Glomerular endothelial cell (primary cell): Measurements from ENCODE around the genes SMIM44 and ZFR2.

- RAMPAGE, long total RNA, result no peak
Observed at GRCh38 chr19:3482812-3483816, at the start of gene SMIM44. TSS of gene SMIM44 (minus strand) at chr19:3483441.

DNA sequence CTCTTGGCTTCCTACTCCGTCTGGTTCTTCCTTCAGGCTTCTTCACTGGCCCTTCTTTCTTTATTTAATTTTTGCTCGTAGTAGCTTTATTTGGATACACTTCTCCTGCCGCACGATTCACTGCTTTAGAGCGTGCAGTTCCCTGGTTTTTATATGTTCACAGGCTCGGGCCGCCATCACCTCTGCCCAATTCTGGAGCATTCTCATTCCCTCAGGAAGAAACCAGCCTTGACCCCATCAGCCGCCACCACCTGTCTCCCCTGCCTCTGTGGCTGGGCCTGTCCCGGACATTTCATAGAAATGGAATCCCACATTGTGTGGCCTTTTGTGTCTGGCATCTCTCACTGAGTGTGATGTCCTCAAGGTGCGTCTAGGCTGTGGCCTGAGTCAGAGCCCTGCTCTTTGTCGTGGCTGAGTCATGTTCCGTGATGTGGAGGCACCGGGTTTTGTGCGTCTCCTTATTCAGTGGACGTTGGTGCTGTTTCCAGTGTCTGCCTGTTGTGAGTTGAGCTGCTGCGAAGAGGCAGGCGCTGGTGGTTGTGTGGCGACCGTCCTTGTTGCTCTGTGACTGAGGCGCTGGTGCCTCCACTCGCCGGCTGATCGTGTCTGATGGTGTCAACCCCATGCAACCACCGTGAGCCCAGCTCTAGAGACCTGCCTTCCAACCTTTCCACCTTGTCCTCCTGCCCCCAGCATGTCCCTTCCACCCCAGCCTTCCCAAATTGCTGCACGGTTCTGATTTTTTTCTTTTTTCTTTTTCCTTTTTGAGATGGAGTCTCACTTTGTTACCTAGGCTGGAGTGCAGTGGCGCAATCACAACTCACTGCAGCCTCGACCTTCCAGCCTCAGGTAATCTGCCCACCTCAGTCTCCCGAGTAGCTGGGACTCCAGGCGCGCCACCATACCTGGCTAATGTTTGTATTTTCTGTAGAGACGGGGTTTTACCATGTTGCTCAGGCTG is 3.6 kb downstream of the FZR1 start:
- RAMPAGE, long total RNA, result no peak

GRCh38 chr19:3512247-3512891 is 6.3 kb downstream of the FZR1 start:
- RAMPAGE, long total RNA, result no peak

DNA sequence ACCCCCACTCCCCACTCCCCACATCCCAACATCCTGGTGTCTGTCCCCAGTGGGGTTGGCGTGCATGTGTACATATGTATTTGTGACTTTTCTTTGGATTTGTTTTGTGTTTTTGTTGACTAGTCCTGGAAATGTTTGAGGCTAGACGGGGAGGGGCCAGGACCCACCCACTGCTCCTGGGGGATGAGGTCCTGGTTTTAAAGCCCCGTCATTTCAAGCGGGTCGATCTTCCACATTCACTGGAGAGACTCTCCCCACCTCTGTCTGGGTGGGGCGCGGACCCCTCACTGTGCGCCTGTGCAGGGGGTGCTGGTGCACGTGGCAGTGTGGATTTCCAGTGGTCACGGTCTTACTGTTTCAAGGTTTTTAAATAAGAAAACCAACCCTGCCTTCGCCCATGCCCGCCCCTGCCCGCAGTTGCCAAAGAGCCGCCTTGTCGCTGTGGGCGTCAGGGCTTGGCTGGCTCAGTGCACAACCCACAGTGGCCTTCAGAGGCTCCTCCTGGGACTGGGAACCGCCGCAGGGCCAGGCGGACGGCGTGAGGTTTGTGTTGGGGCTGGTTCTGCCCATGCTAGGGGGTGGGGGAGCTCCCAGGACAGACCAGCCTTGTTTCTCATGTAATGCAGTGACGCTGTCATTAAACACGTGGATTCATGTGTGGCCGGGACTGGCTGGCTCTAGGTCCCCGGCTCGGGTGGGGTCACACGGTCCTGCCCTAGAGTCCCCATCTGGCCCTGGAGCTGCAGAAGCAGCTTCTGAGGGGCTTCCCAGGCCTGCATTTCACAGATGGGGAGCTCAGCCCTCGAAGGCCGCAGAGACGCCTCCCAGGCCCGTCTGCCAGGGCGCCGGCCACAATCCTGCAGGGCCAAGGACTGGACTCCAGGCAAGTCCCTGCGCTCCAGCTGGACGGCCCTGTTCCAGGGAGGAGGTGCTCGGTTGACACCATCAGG is 2.6 kb upstream of the TEKTIP1 start:
- RAMPAGE, long total RNA, result no peak

DNA sequence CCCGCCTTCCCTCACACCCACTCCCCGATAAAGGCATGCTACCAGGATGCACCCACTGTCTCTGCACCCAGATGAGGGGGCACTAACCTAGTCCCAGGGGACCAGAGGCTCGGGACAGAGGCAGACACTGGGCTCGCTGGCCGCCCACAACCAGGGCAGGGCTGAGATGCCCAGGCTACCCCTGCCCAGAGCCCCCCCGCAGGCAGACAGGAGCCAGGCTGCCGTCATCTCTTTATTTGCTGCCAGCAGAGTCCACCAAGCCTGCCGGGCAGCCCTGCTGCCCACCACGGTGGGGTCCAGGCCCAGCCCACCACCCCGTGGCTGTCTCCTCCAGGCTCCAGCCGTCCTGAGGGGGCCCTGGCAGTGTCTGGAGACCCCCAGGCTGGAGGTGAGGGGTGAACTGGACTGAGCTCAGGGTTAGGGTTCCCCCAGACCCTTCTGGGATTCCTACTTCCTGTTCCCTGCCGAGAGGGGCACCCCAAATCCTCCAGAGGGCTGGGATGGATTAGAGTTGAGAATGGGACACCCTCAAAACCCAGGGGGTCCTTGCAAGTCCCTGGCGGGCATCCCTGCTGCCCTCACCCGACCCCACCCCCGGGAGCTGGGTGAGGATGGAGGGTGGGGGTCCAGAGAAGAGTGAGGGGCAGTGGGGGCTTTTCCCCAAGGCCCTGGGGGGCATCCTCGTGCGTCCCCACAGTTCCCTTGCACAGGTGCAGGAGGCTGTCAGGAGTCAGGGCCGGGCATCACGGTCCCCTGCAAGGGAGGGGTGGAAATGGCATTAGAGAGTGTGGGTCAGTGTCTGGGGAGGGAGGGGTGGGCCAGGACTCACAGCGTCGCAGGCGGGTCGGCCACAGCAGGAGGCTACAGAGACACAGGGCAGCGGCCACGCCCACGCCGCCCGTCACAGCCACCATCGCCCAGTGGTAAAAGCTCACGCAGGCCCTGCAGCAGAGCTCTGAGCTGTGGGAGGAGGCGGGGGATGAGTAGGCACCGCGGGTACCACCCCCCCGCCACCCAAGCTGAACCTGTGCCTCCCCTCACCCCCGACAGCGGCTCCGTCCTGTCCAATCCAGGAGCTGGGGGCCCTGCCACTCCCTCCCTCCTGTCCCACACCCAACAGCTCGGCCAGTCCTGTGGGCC is 5.4 kb downstream of the TEKTIP1 start:
- RAMPAGE, long total RNA, result no peak

GRCh38 chr19:3548507-3549201 is 8.7 kb downstream of the MFSD12 start:
- RAMPAGE, long total RNA, result no peak

GRCh38 chr19:3552746-3553494 is 4.5 kb downstream of the MFSD12 start:
- RAMPAGE, long total RNA, result no peak

DNA sequence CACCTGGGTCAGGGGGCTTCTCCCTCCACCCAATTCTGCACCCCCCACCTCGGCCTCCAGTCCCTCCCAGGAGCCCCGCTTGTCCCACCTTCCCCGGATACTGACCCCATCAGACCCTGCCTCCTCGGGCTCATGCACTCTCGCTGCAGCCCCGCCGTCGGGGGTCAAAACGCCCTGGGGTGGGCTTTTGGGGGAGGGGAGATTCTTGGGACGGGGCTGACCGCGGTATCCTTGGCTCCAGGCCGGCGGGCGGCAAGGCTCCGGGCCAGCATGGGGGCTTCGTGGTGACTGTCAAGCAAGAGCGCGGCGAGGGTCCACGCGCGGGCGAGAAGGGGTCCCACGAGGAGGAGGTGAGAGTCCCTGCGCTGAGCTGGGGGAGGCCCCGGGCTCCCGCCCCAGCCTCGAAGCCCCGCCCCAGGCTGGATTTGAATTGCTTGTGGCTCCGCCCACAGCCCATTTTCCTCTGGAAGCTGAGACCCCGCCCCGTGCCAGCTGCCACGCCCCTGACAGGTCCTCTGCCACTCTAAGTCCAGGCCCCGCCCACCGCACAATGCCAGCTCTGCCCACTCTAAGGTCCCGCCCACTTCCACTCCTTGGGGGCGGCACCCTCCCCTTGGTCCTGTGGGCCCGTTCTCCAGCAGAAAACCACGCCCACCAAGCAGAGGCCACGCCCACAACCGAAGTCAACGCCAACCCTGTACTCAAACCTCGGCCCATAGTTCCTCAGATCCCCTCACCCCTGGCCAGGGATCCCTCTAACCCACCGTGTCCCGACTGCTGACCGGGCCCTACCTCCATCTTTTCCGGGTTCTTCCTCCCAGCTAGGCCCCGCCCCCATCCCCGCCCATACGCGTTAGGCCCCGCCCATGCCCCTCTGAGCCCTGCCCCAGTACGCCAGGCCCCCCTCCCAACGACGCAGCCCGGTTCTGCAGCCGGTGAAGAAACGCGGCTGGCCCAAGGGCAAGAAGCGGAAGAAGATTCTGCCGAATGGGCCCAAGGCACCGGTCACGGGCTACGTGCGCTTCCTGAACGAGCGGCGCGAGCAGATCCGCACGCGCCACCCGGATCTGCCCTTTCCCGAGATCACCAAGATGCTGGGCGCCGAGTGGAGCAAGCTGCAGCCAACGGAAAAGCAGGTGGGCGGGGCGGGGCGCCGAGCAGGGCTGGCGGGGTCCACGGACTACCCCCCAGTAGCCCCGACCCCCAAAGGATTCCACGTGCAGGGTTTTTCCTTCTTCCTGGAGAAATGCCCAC is 1.1 kb downstream of the HMG20B start:
- RAMPAGE, long total RNA, result no peak

DNA sequence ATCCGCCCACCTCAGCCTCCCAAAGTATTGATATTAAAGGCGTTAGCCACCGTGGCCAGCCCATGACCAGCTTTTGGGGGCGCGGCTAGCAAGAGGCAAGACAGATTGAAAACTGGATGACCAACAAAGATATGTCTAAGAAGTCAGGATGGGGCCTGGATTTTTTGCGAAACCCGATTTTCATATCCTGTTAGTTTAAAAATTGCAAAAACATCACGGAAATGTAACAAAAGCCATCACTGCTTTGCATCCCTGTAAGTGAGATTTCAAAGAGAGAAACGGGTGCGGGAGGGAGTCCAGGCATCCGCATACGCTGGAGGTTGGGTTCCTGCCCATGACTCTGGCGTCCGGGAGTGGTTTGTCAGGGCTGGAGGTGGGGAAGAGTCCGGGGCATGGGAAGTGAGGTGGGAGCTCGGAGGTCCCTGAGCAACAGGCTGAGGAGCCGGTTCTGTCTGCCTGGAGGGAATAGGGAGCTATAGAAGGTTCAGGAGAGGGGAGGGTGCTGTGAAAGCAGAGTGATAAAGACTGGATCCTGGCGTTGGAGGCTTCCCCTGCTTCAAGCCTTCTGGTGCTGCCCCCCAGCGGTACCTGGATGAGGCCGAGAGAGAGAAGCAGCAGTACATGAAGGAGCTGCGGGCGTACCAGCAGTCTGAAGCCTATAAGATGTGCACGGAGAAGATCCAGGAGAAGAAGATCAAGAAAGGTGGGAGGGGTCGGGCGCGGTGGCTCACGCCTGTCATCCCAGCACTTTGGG is 2.4 kb downstream of the HMG20B start:
- RAMPAGE, long total RNA, result no peak

- RAMPAGE, long total RNA, result no peak
Observed at GRCh38 chr19:3610491-3611073, 3.9 kb upstream of the TBXA2R start.

- RAMPAGE, long total RNA, result no peak
Observed at GRCh38 chr19:3632354-3633440, 6.1 kb upstream of the CACTIN start.

DNA sequence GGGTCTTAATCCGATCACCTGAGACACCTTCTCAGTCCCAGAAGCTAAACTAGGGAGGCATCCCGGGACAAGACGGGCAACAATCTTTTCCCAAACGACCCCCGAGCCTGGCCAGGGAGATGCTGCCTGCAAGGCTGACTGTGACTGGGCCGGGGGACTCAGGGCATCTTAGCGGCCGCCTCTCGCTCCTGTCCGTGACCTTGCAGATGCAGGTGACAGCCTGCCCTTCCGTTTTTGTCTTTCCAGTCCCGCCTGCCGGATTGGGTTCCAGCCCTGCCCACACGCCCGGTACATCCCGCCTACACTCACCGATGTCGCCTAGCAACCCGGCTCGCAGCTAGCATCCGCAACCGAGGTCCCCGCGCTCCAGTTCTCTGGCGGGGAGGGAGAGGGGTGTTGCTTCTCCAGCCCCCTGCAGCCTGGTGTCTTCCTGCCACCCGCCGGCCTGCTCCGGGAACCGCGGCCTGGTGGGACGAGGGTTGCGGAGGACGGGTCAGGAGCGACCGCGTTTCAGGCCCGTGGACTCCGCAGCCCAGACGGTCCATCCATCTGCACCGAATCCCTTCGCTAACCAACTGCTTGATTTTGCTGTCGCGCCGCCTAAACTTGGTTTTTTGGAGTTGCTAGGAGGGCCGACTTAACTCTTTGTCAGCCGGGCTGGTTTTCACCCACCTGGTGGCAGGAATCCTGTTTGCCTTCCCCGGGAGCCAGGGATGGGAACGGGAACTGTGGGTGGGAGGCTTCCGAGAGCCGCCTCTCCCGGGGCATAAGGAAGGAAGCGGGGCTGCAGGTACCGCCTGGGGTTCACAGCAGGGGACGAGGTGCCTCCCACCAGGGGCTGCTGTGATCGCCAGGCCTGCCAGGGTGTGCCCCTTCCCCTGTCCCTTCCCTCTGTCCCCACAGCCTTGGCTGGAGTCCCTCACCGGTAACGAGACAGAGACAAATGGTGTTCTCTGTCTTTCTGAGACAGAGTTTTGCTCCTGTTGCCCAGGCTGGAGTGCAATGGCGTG is 15.3 kb upstream of the MATK start:
- RAMPAGE, long total RNA, result no peak

- RAMPAGE, long total RNA, result no peak
Observed at GRCh38 chr19:3868259-3869490, at the start of gene ZFR2. TSS of gene ZFR2 (minus strand) at chr19:3869038.

- RAMPAGE, long total RNA, result no peak
Observed at GRCh38 chr19:3953032-3953783, 17.7 kb downstream of the DAPK3 start.

GRCh38 chr19:3953948-3954706 is 16.8 kb downstream of the DAPK3 start:
- RAMPAGE, long total RNA, result no peak

GRCh38 chr19:3980238-3981252 is 4.7 kb downstream of the EEF2 start:
- RAMPAGE, long total RNA, result no peak

DNA sequence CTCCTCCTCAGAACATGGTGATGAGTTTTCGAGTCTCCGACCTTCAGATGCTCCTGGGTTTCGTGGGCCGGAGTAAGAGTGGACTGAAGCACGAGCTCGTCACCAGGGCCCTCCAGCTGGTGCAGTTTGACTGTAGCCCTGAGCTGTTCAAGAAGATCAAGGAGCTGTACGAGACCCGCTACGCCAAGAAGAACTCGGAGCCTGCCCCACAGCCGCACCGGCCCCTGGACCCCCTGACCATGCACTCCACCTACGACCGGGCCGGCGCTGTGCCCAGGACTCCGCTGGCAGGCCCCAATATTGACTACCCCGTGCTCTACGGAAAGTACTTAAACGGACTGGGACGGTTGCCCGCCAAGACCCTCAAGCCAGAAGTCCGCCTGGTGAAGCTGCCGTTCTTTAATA is 5.4 kb downstream of the PIAS4 start:
- RAMPAGE, long total RNA, result no peak

GRCh38 chr19:4015710-4016165 is 8.2 kb downstream of the PIAS4 start:
- RAMPAGE, long total RNA, result no peak

DNA sequence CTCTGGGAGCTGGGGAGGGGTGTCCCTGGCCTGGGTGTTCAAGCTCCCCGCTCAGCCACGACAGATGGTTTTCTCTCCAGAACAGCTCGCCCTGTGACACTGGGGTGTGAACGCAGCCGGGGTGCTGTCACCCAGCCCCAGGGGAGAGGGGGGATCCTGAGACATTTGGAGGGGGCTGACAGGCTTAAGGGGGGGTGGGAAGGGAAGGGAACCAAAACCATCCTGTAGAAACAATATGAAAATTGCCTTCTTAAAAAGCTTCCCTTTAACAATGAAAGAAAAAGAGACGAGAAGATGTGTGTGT is 21.4 kb downstream of the ZBTB7A start:
- RAMPAGE, long total RNA, result no peak

DNA sequence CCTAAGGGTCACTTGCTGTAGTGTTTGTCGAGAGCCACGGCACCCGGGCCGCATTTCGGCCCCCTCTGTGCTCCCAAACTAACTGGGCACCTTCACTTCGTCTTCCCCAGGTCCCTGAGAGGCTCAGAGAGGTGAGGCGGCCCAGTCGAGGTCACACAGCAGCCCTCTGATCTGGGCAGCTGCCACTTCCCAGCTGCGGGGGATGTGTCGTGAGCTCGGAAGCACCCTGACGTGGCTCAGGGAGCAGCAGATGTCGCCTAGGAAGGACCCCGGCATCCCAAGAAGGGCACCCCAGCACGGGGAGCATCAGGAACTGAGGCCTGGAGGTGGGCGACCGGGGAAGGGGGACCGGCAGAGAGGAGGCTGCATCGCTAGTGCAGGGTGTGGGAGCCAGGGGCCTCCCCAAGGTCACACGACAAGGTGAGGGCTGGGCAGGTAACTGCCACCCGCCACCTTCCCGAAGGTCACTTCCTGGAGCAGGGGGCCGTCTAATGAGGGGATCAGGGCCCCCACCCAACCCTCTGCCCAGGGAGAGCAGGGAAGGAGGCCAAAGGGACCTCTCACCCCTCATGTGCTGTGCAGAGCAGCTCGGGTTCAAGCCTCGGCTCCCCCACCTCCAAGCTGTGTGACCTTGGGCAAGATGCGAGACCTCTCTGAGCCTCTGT is 6.2 kb downstream of the ZBTB7A start:
- RAMPAGE, long total RNA, result no peak